NCI-H460 (cell line): ENCODE measurements around a stretch of chr16.

GRCh38 chr16:78461832-78462038 is 362.3 kb downstream of the WWOX start:
RAMPAGE:
- cytosol, long total RNA: no peak
- long total RNA: no peak
- nucleus, long total RNA: no peak

DNA sequence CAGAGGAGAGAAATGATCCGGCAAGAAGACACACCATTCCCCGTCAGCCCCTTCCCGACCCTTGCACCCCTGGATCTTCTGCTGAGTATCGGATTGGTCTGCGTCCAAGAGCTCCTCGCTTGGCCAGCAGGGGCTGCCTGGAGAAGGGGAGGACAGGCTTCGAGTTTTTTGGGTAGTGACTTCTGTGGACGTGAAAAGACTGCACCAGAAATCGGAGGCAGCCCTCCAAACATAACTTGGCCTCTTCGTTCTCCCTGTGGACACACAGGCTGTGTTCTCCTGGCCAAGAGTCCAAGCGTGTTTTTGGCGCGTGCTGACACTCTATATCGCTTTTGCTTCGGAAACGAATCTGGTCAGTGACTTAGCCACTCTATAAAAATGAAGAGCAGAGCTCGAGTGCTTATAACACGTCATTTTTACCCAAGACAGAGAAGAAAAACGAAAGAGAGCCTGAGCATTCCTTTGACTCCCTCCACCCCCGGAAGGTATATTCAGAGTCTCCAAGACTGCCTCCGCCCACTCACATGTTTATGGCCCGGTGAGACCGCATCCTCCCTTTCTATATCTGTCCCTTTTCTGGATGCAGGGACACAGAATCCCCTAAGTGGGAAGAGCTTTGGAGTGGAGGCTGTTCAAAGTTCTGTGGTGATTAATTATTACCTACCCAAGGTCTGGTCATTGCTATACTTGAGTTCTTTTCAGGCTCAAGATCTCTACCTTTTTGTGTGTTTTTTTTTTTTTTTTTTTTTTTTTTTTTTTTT is 406.7 kb downstream of the WWOX start:
RAMPAGE:
- cytosol, long total RNA: no peak
- long total RNA: no peak
- nucleus, long total RNA: no peak

GRCh38 chr16:78519321-78520006 is 420.0 kb downstream of the WWOX start:
RAMPAGE:
- cytosol, long total RNA: no peak
- long total RNA: no peak
- nucleus, long total RNA: no peak

RAMPAGE:
- cytosol, long total RNA: no peak
- long total RNA: no peak
- nucleus, long total RNA: no peak
Measured at GRCh38 chr16:78608275-78608751, 508.9 kb downstream of the WWOX start.

DNA sequence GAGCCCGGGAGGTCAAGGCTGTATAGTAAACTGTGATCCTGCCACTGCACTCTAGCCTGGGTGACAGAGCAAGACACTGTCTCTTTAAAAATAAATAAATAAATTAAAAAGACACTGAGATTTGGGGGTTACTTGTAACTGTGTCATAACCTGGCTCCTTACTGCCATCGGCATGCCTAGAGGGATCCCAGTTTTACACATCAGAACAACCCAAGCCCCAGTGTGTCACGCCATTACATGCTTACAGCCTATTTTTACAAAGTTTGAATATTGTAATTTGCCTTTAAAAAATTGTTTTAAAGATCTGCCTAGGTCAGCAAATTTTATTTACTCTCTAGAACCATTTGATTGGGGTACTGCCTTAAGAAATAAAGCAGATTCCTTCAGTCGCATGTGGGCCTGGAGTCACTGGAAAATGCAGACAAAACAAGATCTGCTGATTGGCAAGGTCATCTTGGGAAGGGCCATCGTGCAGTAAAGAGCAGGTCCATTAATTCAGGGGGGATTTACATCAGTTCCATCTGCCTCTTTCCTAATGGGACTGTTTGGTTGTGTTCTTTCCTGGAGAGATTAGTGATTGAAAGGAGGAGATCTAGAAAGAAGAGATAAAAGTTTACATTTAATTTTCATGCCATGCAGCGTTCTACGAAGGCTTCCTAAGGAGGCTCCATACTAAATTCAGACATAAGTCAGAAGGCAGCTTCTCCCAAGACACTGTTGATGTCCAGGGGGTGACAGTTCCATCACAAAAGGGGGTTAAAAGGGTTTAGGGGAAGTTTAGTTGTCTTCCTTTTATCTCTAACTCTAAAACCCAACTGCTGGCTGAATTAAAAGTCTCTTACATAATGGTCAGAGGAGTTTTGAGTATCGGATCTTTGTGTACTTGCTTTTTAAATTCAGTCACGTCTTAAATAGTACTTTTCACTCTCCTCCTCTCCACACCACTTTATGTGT is 567.0 kb downstream of the WWOX start:
RAMPAGE:
- cytosol, long total RNA: no peak
- long total RNA: no peak
- nucleus, long total RNA: no peak

GRCh38 chr16:78683855-78684256 is 584.4 kb downstream of the WWOX start:
RAMPAGE:
- cytosol, long total RNA: no peak
- long total RNA: no peak
- nucleus, long total RNA: no peak

DNA sequence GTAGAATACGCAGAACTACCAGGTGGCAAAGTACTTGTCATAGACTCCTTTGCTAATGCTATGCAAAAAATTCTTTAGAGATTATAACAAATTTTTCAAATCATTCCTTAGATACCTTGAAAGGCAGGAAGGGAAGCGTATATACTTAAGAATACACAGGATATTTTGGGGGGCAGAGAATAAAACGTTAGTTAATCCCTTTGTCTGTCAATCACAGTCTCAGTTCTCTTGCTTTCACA is 388.3 kb downstream of the MAF start:
RAMPAGE:
- cytosol, long total RNA: no peak
- long total RNA: no peak
- nucleus, long total RNA: no peak

DNA sequence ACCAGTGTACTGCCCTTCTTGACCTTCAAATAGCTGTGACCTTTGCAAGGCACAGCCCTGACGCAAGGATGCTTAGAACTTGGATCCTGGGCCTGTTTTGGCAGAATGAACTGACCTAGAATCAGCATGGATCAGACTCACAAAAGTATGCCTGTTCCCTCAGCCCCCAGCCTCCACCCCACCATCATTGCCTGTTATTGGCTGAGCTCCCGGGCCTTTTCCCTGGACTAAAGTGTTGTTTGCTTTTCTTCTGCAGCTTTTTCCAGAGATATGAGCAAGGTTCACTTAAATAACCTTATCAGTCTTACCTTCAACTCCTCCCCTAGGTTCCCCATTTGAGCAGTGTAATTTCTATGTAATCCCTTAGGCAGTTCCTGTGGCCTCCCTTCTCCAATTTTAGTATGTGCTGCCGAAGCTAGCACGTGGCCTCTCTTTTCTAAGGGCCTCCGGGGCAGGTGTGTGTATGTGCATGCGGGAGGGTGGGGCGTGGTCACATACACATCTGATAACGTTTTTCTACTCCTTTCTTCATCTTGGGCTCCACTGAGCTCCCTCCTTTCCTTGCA is 347.3 kb downstream of the MAF start:
RAMPAGE:
- cytosol, long total RNA: no peak
- long total RNA: no peak
- nucleus, long total RNA: no peak

DNA sequence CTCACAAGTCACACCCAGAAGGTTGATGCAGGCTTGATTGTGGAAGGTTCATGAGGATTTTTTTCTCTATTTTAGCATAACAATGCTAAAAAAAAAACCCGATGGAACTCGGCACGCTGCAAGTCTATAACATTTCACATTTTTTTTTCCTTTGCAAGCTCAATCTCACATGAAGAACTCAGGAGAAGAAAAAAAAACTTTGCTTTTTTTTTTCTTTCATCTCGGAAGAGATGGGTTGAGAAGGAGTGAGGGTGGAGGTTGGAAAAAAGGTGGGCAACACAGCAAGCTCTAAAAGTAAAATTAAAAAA is 2.6 kb downstream of the MAF start:
RAMPAGE:
- cytosol, long total RNA: no peak
- long total RNA: no peak
- nucleus, long total RNA: no peak

DNA sequence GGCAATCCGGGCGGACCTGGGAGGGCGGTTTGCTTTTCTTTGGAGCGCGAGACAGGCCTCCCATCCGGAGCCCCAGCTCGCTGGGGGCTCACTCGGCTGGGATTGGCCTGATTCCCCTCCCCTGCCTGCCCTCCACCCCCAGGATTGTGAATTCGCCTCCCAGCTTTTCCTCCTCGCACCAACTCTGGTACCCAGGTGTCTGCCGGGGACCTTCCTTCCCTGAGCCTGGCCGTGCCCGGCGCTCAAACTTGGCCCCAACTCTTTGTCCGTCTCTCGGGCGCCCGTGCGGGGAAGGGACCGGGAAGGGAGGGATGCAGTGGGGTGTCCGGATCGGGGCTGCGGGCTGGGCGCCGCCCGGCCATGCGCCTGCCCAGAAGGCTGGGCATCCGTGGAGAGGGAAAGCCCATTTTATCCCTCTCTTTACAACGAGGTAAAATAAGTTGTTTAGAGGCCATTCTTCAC is 518 bp upstream of the MAF start:
RAMPAGE:
- cytosol, long total RNA: no peak
- long total RNA: no peak
- nucleus, long total RNA: no peak

DNA sequence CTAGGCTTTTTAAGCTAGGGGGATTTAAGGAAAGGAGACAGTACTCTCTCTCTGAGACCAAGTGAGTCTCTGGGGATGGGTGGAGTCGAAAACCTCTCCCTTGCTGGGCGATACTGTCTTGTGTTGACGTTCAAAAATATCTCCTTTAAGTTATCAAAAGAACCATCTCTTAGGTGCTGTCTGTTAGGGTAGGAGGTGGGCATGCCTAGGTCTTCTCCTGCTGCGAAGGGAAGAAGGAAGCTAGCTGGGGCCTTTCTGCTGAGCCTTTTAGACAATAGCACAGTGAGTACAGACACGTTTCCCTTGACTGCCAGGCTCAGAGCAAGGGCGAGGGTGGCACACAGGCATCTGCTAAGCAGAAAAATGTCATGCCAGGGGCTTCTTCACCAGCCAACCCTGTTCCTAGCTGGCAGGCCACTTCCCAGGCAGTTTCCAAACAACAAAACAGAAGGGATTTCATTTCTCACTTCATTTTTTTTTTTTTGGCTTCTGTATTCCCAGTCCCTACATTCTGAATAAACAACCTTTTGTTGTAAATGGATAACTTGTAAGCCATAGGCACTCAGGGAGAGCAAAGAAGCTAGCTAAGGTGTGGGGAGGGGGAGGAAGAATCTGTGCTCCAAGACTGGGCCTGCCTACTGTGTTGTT is 168.0 kb upstream of the MAF start:
RAMPAGE:
- cytosol, long total RNA: no peak
- long total RNA: no peak
- nucleus, long total RNA: no peak

DNA sequence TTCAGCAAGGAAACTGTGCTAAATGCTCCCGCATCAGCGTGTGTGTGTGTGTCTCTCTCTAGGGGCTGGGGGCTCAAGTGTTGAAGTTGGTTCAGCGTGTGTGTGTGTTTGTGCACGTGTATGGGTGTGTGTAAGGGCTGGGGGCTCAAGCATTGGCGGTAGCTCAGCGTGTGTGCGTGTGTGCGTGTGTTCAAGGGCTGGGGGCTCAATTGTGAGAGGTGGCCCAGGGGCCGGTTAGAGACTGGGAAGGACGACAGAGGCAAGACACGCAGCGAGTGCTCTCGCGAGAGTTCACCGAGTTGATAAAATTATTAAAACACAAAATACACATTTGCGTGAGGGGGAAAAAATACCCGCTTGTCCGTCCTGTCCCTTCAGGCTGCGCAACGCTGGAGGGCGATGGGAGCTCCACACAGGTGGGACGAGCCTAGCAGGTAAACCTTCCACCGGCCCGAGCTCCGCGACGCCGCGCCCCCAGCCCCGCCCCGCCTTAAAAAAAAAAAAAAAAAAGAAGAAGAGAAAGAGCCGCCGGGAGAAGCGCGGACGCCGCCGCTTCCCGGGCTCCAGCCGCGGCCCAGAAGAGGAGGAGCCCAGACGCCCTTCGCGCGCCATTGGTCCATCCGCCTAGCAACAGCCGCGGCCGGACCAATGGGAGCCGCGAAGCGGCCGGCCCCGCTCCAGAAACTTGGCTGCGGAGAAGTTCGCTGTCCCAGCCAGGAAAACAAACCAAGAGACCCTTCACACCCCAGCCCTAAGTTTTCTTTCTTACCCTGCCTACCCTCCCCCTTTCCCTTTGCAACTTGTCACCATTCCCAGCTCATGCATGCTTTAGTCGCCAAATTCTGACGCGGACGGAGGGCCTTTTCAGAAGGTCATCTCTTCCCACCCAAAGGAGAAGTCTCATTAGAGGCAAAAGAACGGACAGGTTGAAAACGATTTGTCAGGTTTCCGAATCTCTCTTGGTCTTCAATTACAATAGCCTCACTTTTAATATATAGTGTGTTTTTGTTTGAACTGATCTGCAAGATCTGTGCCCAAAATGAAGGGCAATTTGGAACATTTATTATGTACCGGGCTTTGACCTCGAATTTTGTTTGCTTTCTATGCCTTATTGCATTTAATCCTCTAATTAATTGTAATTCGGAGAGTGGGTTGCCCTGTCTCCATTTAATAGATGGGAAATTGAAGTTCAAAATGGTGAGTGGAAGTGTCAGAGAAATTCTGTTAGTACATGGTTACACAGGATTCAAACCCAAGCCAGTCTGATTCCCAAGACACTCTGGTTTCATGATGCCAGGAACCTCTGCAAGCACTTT is 170.0 kb upstream of the MAF start:
RAMPAGE:
- cytosol, long total RNA: no peak
- long total RNA: no peak
- nucleus, long total RNA: no peak

DNA sequence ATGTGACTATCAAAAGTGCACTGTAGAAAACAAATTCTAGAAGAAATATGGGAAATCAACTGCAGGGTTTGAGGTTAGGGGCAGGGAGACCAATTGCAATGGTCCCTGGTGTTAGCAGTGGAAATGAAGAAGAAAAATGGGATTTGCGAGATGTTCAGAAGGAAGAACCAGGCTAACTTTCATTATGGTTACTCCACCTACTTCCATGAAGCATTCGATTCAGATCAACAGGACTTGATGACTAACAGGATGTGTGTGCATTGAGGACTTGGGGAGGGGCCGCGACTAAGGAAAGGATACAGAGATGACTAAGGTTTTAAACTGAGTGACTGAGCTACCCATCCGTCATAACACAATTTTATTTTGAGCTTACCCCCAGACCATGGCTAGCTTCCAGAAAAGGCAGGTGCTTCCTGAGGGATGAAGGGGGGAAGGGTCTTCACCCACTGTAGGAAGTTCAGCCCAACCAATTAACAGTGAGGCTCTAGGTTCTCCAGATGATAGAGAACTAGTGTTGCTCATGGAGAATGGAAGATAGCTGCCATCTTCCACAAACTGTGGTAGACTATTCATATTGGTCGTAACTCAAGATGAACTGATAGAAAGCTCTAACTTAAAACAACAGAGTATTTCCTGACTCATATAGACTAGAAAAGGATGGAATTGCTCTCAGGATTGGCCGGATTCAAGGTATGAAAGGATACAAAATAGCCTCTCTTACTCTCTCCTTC is 2.6 kb upstream of the CDYL2 start:
RAMPAGE:
- cytosol, long total RNA: no peak
- long total RNA: no peak
- nucleus, long total RNA: no peak

DNA sequence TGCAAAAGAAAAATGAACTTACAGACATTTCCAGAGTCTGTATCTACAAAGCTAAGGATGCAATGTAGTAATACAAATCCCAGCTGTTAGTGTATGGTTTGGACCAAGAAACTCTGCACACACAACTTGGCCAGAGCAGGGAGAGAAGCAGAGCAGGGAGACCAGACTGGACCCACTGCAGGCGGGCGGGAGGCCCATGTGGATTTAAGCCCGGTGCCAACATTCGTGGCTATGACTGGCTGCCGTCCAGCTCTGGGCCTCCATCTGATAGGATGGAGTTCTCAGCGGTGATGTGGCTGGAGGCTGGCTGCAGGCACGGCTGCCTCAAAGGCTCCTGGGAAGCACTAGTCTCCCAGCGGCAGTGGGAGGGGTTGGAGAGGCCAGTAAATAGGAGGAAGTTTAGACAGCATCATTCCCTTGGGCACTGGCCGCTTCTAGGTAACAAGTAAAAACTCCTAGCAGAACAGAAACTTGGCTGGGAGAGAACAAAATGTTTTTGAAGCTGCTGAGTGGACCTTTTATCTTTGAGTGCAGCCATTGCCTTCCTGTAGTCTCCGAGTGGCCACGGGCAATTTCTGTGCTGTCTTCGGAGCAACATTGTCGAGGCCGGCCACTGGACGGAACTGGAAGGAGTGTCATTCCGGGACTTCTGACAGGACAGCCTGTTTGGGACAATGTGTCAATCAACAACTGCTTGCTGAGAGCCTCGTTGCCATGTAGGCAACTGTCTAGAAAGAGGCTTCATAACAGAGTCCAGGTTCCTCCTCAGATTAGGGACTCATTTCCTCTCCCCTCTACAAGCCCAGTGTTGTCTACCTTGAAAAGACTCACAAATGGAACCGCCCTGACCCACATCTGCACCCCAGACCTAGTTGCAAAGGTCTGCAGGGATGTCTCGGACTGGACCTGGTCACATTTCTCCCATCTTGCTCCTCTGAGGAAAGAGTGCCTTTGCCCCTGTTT is 96.0 kb upstream of the CDYL2 start:
RAMPAGE:
- cytosol, long total RNA: no peak
- long total RNA: no peak
- nucleus, long total RNA: no peak

DNA sequence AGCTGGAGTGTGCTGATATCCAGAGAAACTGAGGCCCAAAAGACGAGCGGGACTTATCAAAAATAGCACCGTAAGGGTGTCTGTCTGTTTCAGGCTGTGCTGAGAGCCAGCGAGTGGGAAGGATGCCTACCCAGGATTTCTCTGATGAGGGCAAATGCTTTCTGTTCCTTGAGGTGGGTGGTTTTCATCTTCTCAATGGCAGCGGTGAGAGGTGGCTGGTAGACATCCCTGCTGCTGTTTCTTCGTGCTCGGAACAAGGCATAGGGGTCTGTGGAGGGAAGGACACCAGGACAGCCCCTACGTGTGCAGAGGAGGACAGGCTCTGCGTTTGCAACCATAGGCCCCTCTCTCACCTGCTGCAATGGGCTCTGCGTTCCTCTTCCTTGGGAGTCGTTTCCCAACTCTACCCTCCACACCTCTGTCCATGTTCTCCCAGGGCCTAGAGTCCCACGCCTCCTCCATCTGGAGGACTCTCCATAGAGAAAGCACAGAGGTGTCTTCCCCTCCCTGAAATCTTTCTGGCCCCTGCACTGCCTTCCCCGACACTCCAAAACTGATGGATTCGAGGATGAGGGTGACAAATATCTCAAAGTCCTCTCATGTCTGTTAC is 37.3 kb upstream of the GCSH start:
RAMPAGE:
- cytosol, long total RNA: no peak
- long total RNA: no peak
- nucleus, long total RNA: no peak

DNA sequence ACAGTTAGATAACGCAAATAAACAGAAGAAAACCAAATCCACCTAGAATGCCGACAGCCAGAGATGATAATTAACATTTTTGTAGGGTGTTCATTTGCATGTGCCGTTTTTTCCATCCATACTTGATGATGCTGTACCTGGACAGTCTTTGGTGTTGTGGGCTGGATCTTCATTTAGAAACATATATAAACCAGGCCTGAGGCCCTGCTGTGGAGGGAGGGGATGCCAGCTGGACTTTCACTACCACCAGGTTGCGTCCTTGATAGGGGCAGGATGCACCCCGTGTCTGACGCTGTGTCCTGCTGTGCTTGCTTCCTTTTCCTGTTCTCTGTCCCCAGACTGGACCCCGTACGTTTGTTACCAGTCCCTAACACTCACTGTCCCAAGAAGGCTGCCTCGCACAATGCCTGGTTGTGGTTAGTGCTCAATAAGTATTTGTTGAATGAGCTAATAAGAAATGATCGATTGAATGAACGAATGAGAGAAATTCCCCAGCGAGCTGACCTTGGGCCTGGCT is 20.6 kb downstream of the CMIP start:
RAMPAGE:
- cytosol, long total RNA: no peak
- long total RNA: no peak
- nucleus, long total RNA: no peak

DNA sequence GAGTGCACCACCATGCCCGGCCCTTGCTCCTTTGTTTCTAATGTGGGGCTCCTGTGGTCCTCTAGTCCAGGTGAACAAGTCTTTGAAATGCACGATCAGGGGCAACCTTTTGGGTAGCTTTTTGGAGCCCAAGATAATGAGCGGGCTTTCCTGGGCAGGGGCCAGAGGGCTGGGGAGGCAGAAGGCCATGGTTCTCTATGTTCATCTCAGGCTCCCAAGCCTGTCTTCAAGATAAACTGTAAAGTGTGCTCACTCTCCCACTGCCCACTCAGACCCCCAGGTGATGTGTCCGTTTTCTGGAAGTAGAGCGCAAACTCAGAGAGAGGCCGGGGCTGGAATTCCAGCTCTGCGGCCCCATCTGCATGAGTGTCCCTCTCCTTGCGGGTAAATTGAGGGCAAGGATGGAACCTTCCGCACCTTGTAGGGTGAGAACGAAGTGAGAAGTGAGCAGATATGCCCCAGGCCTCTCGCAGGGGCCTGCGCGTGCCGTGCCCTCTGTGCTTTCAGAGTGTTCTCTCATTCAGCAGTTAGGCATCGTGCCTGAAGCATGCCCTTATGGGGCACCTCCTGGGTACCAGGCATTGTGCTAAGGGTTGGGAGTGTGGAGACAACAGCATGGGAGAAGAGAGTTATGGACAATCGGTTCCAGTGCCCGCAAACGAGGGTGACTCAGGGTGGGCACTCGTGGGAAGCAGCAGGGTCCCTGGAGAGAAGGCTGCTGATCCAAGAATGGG is 23.6 kb downstream of the CMIP start:
RAMPAGE:
- cytosol, long total RNA: no peak
- long total RNA: no peak
- nucleus, long total RNA: no peak

GRCh38 chr16:81488837-81489797 is 44.5 kb downstream of the CMIP start:
RAMPAGE:
- cytosol, long total RNA: no peak
- long total RNA: no peak
- nucleus, long total RNA: no peak

GRCh38 chr16:81524057-81524818 is 79.6 kb downstream of the CMIP start:
RAMPAGE:
- cytosol, long total RNA: no peak
- long total RNA: no peak
- nucleus, long total RNA: no peak

GRCh38 chr16:81531018-81531712 is 86.6 kb downstream of the CMIP start:
RAMPAGE:
- cytosol, long total RNA: no peak
- long total RNA: no peak
- nucleus, long total RNA: no peak